ENCODE measurements around the genes PHACTR2, STX11 and GRM1.

- PRO-cap: unidirectional peak, plus-strand start at chr6:143677941; bidirectional peak, plus-strand start at chr6:143678320, minus-strand start at chr6:143678328
These were observed at the start of gene PHACTR2 for GRCh38 chr6:143677523-143678499. Gene PHACTR2, plus strand, starts transcription at chr6:143677965.

DNA sequence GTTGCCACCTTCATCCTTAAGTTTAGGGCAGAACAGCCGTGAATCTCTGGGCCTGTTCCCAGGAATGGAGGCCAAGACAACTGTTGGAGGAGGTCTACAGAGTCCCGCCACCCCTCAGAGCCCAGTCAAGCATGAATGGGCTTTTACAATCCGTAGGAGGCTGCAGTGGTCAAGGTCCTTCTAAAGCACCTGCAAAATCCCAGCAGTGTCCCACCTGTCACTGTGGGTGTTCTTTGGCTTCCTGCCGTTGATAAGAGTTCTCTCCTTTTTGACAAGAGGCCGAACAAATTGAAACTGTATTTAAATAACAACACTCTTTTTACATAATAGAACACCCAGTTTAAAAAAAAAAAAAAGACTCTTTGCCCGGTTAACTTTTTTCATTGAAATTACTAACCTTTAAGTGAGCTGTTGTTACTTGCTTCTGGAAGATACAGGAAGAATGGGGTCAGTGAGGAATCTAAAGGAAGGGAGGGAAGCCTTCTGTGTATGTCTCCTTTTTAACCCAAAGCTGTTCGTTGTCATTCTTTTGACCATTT is 68.8 kb downstream of the PHACTR2 start:
- PRO-cap: no peak

GRCh38 chr6:143844019-143844431 is 887 bp downstream of the LTV1 start:
- PRO-cap: no peak

DNA sequence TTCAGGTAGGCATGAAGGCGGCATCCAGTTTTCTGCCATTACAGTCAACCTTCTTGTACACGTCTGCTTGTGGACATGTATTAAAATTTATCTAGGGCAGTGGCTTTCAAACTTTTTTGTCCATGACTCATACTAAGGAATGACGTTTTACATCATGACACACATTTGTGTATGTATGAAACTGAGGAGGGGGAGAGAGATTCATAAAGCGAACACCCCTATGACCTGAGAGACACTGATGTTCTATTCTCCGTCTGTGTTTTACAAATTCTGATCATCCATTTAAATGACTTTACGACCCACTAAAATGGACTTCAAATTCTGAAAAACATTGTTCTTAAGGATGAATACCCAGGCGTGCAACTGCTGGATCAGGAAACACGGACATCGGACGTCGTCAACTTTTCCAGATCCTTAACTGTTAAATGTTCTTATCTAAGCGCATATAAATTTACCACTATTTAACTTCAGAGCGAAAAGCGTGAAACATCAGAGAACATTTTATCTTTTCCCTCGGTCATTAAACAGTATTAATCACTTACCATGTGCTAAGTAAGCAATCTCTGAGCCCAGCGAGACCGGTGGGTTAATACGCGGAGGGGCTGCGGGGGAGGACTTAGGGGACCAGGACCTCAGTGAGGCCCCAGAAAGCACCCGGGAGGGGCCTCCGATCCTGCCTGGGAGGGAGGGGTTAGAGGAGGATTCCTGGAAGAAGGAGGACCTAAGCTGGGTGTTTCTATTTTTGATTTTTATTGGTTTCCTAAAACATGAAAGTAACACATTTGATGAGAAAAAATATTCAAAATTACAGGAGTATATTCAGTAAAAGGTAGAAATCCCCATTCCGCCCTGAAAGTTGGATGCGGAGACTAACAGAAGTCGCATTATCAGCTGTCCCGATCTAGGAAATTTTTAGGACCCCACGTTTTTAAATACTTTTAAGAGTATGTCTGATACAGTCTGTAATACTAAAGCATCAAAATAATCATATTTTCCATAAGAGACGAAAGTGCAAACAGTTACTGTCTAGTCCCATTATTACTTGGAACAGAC is 1.0 kb downstream of the PLAGL1 start:
- PRO-cap: no peak

DNA sequence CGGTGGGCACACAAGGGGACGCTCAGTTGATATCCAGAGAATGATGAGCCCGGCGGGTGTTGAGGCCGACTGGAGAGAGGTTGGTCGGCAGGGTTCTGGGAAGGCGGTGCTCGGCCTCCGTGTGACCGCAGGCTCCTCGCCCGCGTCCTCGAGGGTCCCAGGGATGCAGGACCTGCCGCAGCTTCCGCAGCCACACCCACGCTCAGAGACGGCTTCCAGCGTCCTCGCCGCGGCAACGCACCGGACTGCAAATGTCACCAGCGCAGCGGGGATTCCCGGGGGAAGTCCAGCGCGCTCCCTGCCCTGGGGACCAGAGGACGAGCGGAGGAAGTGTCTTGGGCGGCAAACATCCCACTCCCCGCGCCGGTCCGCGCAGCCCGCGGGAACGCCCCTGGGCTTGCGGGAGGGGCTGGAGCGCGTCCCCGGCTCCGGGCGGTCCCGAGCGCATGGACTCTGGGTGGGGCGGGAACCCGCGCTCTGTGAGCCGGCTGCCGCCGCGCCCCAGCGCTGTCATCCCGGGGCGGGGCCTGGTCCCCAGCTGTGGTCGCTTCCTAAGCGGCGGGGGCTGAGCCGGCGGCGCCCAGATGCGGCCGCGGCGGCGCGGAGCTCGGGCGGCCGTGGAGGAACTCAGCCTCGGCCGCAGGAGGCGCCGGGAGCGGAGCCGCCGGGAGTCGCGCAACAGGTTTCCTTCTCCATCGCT is at the start of gene STX11:
TSS of gene STX11 (plus strand) at position 583 of the 700 bp plus-strand sequence.
- PRO-cap: unidirectional peak, plus-strand start at position 447 of the sequence; unidirectional peak, plus-strand start at position 583 of the sequence

GRCh38 chr6:144160494-144160887 is 10.2 kb downstream of the STX11 start:
- PRO-cap: no peak

- PRO-cap: no peak
These were observed 19.8 kb downstream of the STX11 start for GRCh38 chr6:144170049-144170628.

- PRO-cap: no peak
These were observed 2.1 kb downstream of the UTRN start for GRCh38 chr6:144287343-144287554.

DNA sequence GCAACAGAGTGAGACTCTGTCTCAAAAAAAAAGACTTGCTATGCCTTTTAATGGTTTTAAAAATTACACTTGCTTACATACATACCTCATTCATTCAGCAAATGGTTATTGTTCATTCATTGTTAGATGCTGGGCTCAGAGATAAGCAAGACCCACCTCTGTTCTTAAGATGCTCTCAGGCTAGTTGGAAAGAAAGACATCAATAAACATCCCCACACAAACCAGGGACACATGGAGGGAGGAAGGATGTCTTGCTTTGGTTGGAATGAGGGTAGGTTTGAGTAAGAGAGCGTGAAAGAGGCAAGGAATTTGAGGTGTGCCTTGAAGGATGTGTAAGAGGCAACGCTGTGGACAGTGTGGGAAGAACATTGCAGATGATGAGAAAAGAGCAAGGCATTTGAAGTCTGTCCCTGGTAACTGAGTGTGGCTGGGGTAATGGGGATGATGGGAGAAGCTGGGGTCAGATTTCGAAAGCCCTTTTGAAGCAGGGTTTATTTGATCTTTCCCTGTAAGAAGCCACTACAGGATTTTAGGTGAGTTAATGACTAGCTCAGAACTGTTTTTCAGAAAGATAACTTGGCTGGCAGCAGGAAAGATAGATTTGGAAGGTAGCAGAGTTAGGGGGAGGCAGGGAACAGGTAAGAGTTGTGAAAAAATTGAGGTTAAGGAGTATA is 17.5 kb downstream of the UTRN start:
- PRO-cap: no peak

DNA sequence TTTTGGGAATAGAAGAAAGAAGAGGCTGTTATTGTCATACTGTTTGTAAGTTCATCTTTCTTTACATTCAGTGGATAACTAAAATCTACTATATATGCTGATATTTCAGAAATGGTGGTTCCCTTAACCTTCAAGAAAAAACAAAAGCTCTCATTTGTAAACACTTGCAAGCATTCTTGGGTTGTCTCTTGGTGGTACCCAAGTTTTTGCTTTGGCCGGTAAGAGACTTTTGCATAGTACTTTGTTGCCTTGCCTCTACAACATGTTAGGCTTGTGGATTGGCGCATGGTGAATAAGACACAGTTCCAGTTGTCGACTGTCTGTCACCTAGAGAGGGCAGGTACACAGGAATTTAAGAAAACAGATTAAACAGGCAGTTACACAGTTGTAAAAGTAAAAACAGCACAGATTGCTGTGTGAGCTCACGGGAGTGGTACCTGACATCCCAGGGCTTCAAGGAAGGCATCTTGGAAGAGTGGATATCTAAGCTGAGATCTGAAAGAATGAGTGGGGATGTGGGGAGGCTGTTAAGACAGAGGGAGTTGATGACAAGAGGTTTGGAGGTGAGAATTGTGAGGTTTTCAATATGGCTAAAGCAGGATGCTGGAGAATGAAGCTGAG is 19.1 kb downstream of the UTRN start:
- PRO-cap: no peak

- PRO-cap: no peak
These were observed 29.2 kb downstream of the UTRN start for GRCh38 chr6:144314135-144314970.

DNA sequence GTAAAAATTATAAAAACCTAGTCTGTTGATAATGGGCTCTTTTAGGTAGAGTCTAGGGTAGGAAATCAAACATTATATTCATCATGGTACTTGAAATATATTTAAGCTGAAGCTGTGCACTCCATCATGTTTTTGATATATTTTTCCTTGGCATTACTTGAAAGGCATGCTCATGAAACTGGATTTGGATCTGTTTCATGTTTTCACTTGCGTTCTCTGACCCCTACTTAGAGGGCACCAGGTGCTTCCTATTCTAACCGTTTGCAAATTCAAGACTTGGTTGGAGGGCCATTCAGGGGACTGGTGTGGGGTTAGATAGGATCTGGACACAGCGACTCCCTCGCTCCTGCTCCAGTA is 64.4 kb downstream of the UTRN start:
- PRO-cap: no peak

- PRO-cap: no peak
These were observed 175.4 kb downstream of the UTRN start for GRCh38 chr6:144460317-144461196.

- PRO-cap: no peak
These were observed 194.7 kb downstream of the UTRN start for GRCh38 chr6:144479741-144480249.

GRCh38 chr6:144926461-144927139 is 641.5 kb downstream of the UTRN start:
- PRO-cap: no peak

DNA sequence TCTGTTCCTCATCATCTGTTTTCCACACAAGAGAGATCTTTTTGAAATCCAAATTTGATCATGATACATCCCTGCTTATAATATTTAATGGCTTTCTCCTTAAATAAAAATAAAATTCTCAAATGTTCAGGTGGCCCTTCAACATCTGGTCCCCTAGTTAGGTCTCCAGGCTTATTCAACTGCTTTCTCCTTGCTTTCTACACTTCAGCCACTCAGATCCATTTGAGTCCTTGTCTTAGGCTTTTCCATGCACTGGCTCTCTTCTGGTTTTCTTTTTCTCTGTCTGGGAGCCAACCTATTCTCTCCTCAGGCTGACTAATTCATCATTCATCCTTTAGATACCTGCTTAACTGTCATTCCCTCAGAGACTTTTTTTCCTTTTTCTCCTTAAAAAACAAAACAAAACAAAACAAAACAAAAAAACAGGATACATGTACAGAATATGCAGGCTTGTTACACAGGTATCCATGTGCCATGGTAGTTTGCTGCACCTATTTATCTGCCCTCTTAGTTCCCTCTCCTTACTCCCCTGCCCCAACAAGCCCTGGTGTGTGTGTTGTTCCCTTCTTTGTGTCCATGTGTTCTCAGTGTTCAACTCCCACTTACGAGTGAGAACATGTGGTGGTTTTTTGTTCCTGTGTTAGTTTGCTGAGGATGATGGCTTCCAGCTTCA is 56.6 kb downstream of the SHPRH start:
- PRO-cap: no peak

DNA sequence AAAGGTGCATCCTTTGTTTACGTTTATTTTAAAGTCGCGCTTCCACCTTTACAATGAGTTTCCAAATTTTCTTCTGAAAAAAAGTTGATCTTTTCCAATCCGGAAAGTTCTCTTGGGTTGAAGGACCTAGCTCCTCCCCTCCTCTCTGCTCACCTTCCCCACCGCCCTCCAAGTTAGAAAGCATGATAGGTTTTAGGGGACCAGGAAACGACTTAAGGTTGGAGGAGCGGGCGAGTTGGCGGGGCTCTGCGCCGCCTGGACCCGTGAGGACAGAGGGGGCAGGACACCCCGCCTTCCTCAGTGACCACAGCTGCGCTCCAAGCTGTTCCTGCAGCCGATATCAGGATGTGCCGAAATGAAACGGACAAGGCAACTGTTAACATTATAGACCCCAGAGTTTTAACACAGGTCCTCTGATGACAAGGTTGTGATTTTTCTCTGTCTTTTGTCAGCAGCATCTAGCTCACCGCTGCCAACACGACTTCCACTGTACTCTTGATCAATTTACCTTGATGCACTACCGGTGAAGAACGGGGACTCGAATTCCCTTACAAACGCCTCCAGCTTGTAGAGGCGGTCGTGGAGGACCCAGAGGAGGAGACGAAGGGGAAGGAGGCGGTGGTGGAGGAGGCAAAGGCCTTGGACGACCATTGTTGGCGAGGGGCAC is at the start of gene GRM1:
TSS of gene GRM1 (plus strand) at position 320 of the 667 bp plus-strand sequence.
- PRO-cap: no peak

DNA sequence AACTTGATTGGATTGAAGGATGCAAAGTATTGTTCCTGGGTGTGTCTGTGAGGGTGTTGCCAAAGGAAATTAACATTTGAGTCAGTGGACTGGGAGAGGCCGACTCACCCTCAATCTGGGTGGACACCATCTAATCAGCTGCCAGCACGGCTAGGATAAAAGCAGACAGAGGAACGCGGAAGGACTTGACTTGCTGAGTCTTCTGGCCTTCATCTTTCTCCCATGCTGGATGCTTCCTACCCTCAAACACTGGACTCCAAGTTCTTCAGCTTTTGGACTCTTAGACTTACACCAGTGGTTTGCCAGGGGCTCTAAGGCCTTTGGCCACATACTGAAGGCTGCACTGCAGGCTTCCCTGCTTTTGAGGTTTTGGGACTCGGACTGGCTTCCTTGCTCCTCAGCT is 256.0 kb downstream of the ADGB start:
- PRO-cap: no peak

DNA sequence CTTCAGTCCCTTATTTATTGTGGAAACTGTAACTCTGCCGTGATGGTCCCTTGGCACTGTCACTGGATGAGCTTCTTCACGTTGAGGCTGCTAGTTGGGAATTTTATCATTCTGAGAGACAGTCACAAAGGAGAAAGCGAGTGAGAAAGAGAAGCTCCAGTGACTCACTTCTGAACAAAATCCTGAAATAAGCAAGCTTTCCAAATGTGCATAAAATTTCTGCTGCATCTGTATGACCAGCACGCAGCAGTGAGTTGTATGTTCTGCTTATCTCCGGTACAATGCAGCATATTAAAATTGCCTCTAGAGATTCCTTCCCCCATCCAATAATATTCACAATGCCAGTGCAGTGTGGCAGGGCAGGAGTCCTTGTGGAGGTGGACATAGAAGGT is 290.5 kb downstream of the ADGB start:
- PRO-cap: no peak

GRCh38 chr6:147126713-147127130 is 77.5 kb upstream of the STXBP5 start:
- PRO-cap: no peak